Mesenchymal stem cell of adipose (primary cell): ENCODE measurements around the genes INHBB and CLASP1.

GRCh38 chr2:119596564-119597056, 52.4 kb downstream of the CFAP221 start:
- CAGE, long polyA plus RNA: no peak

DNA sequence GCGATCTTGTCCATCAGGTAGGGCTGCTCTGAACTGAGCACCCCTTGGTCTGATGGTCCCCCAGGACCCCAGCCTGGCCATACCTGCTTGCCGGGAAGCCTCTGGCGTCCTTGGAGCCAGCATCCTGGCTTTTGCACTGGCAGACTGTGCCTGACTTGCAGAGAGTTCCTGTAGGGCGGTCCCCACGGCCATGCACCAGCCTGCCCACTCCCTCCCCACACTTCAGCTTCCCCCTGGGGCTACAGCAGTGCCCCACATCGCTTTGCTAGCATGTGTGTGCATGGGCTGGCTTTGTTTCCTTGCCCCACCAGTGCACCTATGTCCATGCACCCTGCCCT, 67.1 kb downstream of the TMEM185B start:
- CAGE, long polyA plus RNA: no peak

GRCh38 chr2:120205815-120206664, 17.2 kb downstream of the TMEM185B start:
- CAGE, long polyA plus RNA: no peak

- CAGE, long polyA plus RNA: no peak
Observed at GRCh38 chr2:120345644-120346547, at the start of gene INHBB. Gene INHBB (plus strand): TSS chr2:120346136.

GRCh38 chr2:120441909-120442596, 96.1 kb downstream of the INHBB start:
- CAGE, long polyA plus RNA: no peak

GRCh38 chr2:120526113-120526662, 180.3 kb downstream of the INHBB start:
- CAGE, long polyA plus RNA: no peak

DNA sequence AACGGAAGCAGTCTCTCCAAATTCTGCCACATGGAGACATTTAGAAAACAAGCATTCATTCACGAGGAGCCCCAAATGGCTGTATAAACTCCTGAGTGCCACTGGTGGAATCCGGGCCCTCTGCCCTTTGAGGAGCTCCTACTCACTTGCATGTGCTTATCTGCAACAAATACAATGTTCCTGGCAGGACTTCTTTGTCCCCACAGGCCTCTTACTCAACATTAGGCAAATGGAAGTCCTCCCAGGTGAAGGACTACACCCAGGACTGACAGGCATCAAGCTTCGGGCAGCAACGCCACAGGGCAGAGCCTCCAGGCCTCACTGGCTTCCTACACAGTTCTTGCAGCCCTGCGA, 187.1 kb upstream of the GLI2 start:
- CAGE, long polyA plus RNA: no peak

- CAGE, long polyA plus RNA: no peak
Observed at GRCh38 chr2:120553284-120553607, 182.4 kb upstream of the GLI2 start.

- CAGE, long polyA plus RNA: no peak
Observed at GRCh38 chr2:120566628-120567182, 169.0 kb upstream of the GLI2 start.

GRCh38 chr2:120737493-120738399, 2.1 kb downstream of the GLI2 start:
- CAGE, long polyA plus RNA: no peak

GRCh38 chr2:121015606-121016768, 269.0 kb downstream of the TFCP2L1 start:
- CAGE, long polyA plus RNA: no peak

DNA sequence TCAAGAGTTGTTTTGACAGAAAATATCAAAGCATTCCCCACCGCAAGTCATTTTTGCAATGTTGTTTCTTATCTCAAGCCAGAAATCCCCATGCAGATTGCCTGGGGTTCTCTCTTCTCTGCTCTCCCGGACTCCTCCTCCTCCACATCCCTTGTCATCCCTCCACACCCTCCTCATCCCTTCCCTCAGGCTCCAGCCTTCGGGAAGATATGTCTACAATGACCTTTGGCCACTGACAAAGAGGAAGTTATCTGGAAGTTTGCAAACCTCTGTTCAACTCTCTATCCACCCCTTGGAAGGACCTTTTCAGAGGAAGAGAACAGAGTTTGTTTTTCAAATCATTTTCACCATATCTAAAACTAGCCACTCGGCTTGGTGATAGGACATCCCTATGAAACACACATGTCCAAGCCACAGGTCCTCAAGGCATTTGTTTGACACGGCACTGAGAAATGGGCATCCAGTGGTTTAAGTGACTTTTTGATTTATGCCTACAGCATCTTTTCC, 11.8 kb downstream of the TFCP2L1 start:
- CAGE, long polyA plus RNA: no peak

GRCh38 chr2:121293428-121293823, 8.4 kb upstream of the TFCP2L1 start:
- CAGE, long polyA plus RNA: no peak

GRCh38 chr2:121429946-121430652, 145.1 kb upstream of the TFCP2L1 start:
- CAGE, long polyA plus RNA: no peak

GRCh38 chr2:121489987-121490495, 159.2 kb downstream of the CLASP1 start:
- CAGE, long polyA plus RNA: no peak

DNA sequence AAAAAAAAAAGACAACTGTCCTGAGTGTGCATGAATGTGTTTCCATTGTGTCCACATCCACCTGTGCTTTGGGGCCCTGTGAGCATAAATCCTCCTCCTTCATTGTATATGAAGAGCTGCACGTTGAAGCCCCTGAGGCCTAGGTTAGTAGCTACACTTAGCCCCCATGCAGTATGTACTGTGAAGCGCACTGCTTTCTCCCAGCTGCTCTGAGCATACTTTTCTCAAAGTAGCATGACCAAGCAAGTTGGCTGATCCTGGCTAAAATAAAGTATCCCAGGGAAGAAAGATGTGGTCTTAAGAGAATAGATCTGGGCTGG, 62.7 kb downstream of the CLASP1 start:
- CAGE, long polyA plus RNA: no peak

DNA sequence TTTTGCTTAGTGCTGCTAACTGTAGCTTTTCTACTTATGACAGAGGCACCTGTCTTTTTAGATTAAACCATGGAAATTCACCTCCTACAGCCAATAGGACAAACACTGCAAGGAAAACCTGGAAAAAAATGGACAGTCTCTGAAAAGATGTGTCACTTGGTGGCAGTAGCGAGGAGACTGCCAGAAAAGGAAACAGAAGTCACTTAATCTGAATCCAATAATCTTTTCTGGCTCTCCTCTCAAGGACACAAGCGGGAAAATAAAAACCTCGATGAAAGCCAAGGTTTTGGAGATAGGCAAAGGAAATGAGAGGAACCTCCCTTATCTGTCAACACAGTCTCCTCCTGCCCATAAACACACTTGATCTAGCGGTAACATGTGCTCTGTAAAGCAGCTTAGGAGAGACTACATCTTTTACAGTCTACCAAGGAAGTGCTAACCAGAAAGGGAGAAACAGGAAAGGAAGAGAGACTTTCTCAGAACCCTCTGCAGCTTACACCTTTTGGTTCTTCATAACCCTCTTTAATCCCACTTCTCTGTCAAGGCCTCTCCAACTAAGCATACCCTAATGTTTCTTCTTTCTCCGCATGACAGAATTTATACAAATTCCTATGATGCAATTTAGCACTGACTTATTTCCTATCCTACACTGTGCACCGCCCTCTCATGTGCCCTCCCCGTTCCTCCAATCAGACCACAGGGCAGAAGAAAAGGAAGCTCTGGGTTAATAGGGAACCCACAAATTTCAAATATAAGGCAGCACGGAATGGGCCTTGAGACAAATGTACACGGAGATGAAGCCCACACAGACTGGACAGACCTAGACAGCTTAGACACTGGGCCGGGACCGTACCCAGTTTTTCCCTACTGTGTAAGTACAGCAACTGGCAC, 52.8 kb downstream of the CLASP1 start:
- CAGE, long polyA plus RNA: no peak

- CAGE, long polyA plus RNA: no peak
Observed at GRCh38 chr2:121648795-121649825, at the start of gene CLASP1. Gene CLASP1 (minus strand): TSS chr2:121649462.

GRCh38 chr2:122739822-122740600, 984.6 kb downstream of the TSN start:
- CAGE, long polyA plus RNA: no peak

DNA sequence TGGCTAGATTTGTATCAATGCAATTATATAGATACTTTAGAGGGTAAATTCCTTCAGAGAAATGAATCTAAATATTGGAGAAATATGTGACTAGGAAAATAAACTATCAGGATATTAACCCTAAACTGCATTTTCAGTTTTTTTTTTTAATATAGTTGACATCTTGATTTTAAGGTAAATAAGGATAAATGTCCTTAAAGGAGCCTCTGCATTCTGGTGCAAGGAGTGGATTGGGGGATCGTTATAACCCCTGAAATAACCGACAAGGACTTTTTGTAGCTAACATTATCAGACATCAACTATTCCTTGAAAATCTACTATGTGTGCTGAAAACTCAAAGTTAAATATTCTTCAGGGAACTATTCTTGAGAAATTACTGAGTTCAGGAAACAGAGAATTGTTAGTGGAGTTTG, 4.0 kb upstream of the CNTNAP5 start:
- CAGE, long polyA plus RNA: no peak